Epithelial cell of esophagus (primary cell): ENCODE data around the gene FAM20C.

DNA sequence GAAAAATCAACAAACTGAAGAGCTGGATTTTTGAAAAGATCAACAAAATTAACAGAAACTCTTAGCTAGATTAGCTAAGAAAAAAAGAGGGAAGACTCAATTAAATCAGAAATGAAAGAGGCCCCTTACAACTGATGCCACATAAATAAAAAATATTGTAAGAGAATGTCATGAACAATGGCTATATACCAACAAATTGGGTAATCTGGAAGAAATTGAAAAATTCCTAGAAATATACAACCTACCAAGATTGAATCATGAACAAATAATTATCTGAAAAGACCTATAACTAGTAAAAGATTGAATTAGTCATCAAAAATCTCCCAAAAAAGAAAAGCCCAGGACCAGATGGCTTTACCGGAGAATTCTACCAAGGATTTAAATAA is 92.0 kb upstream of the FAM20C start:
- RRBS, result no CpG with 5 or more reads among the region's 1 CpG

- RRBS, result no CpG with 5 or more reads among the region's 22 CpGs
Observed at GRCh38 chr7:150460-151164, 41.8 kb upstream of the FAM20C start.

GRCh38 chr7:165299-165800 is 27.0 kb upstream of the FAM20C start:
- RRBS, result no CpG with 5 or more reads among the region's 7 CpGs

DNA sequence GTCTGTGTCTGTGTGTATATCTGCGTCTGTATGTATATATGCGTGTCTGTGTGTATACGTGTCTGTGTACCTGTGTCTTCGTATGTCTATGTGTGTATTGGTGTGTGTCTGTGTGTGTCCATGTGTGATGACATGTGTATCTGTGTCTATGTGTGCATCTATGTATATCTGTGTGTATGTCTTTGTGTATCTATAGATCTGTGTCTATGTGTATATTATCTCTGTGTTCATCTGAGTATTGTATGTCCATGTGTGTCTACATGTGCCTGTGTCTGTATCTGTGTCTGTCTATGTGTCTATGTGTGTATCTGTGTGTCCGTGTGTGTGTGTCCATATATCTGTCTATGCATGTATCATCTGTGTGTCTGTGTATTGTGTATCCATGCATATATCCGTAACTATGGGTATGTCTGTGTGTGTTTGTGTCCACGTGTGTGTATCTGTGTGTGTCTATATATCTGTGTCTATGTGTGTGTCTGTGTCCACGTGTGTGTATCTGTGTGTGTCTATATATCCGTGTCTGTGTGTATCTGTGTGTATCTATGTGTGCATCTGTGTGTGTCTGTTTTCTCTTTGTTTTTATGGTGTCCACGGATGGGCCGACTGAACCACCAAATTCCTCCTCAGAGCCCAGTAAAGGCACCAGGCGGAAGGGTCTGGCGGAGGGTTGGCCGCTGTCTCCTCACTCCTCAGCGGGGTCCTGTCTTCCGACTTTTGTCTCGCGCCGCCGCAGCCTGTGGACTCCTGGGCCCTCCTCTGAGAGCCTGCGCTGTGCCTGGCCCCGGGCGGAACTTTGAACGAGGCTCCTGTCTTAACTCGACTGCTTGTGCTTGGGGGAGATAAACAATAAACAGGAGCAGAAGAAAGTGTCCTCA is 2.5 kb upstream of the FAM20C start:
- RRBS, result no CpG with 5 or more reads among the region's 25 CpGs

- RRBS, result 2% methylated on average over 80 of the region's 146 CpGs
Observed at GRCh38 chr7:191796-192905, at the start of gene FAM20C. Gene FAM20C, plus strand, starts transcription at chr7:192571.

DNA sequence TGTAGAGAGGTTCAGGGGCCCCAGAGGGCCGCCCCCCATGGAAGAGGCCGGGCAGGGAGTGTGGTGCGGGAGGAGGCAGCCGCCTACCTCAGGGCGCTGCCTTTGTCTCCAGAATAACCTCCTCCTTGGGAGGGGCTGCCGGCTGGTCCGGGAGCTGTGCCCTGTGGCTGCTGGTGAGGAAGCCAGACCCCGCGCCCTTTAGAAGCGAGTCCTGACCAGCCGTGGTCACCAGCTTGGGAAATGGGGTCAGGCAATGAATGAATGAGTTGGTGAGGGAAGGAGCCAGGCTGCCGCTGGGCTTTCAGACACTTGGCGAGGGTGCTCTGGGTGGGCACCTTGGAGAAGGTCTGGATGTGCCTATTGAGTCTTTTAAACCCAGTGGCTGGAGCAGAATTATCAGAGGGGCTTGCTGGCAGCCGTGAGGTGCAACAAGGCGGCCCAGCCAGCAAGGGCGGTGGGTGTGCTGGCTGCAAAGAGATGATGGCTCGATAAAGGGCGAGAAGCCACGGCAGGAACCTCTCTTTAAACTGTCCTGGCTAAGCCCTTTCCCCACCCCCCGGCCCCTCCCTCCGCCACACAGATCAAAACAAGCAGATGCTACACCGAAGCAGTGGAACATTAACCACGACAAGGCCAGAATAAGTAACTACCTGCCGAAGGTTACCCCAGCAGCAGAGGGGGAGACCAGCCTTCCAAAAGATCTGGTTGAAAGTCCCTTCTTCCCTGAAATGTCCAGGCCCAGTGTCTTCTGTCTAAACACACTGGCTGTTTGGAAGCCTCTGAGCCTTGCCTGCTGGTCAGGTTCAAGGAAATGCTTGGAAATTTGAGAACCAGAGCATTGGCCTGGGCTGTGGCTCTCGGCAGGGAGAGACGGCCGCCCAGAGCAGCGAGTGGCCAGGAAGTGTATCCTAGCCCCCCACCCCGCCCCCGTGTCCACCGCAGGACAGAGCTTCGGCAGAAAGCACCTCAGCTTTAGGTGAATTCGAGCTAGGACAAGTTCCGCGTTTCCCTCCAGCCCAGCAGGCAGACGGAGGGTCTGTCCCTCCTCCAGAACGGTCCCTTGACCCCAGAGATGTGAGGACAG is 1.8 kb downstream of the FAM20C start:
- RRBS, result 1% methylated on average over 4 of the region's 37 CpGs

GRCh38 chr7:195476-196025 is 3.2 kb downstream of the FAM20C start:
- RRBS, result 90% methylated on average over 8 of the region's 35 CpGs

GRCh38 chr7:248135-249206 is 41.5 kb upstream of the FOXL3 start:
- RRBS, result no CpG with 5 or more reads among the region's 43 CpGs

- RRBS, result no CpG with 5 or more reads among the region's 45 CpGs
Observed at GRCh38 chr7:262215-263407, 27.4 kb upstream of the FOXL3 start.

- RRBS, result no CpG with 5 or more reads among the region's 4 CpGs
Observed at GRCh38 chr7:320056-320944, 30.3 kb downstream of the FOXL3 start.

DNA sequence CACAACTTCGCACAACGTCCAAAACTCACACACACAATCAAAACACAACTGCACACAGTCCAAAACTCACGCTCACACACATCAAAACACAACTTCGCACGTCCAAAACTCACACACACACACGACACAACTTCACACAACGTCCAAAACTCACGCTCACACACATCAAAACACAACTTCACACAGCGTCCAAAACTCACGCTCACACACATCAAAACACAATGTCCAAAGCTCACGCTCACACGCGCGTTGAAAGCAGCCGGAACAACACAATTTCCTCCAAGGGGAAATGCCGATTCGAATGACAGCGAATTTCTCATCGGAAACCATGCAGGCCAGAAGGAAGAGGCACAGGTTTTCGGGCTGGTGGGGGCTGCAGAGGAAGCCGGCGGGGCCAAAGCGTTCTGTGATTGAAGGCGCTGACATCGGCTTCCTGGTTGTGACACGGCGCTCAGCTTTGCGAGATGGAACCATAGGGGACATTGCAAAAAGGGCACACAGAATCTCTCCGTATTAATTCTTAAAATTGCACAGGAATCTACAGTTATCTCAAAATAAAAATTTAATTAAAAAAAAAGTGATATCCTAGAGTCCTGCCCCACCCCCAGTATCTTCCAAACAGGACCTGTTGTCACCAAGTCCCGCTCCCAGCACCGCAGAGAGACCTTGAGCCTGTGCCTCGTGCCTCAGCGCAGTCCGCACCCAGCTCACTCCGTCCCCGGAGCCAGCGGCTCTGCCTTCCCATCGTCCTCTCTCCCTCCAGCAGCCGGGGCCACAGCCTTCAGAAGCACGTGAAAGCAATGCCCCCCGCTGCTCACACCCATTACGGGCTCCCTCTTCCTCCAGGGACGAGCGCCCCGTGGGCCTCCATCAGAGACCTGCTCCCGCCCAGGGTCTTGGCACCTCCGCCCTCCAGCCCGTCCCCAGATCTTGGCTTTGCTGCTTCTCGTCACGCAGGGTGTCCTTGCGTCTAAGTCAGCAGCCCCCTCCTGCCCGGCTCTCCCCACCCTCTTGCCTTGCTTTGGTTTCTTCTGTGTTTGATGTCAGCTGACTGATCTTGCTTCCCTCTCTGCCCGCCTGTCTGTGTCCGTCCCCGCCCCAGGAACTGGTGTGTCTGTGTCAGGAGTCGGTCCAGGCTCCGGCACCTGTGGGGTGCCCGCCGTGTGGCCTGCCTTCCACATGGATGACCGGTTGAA is 61.5 kb downstream of the FOXL3 start:
- RRBS, result 87% methylated on average over 8 of the region's 60 CpGs

DNA sequence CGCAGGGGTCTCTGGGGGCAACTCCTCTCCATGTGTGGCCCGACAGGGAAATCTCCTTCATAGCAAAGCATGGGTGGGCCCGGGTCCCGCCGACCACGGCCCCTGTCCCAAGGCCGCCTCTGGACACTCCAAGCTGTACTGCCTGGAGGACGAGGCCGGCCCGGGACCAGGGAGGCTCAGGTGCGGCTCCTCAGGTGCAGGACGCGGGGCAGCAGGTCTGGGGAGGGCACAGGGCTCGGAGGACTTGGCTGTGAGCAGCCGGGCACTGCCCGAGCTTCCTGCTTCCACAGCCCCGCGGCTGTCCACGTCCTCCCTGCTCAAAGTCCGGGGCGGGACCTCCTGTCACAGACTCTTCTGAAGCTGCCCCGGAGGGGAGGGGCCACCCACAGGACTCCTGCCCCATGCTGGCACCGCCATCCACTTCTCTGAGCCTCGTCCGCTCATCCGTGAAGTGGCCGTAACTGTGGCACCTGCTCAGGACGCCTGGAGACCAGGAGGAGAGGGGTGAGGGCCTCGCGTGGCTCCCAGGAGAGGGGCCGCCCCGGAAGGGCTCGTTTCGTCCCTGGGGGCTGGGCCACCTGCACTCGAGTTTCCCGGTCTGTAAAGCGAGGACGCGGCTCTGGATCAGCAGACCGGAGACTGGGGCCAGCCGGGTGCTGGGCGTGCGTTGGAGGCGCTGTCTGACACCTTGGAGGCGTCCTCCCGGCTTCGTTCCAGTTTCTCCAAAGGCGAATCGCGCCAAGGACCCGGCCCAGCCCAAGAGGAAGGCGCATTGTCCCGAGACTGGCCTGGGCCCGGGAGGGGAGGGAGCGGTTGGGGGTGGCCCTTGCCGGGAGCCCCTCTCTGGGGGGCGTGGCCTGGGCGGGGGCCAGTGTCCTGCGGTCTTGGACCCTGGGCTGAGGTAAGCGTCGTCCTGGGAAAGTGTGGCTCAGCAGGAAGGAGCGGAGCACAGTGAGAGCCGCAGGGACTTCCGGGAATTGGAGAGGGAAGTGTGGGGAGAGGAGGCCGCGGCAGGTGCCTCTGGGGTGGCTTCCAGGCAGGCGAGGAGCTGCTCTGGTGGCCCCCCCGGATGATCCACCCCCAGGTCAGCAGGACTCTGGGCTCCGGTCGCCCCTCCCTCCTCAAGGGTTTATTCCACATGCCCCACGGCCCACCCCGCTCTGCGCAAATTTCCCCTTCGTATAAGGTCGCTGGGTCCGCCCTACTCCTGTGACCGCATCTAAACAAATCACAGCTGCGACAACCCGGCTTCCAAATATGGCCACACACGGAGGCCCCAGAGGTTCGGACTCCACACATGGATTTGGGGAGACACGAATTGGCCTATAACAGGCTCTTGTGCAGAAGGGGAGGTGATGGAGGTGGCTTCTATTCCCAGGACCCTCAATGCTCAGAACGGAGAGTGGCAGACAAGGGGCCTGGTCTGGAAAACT is 89.6 kb downstream of the FOXL3 start:
- RRBS, result 50% methylated on average over 32 of the region's 83 CpGs

- RRBS, result no CpG with 5 or more reads among the region's 24 CpGs
Observed at GRCh38 chr7:435107-435579, 84.5 kb downstream of the PDGFA start.

GRCh38 chr7:522224-522696 is 2.6 kb upstream of the PDGFA start:
- RRBS, result no CpG with 5 or more reads among the region's 49 CpGs

DNA sequence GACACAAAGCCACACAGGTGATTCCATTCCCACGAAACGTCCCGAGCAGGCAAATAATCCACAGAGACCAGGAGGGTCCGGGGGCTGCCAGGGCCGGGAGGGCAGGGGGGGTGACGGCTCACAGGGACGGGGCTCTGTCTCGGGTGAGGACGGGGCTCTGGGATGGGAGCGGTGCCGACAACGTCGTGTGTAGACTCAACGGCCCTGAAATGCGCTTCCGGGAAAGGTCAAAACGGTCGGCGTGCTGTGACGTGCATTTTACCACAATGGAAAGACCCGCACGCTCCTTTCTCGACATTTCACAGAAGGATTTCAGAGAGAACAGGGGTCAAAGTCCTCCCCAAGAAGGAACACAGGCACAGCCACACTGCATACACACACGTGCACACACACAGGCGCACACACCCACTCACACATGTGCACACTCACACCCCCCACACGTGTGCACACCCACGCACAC is 63.3 kb upstream of the PDGFA start:
- RRBS, result no CpG with 5 or more reads among the region's 27 CpGs

DNA sequence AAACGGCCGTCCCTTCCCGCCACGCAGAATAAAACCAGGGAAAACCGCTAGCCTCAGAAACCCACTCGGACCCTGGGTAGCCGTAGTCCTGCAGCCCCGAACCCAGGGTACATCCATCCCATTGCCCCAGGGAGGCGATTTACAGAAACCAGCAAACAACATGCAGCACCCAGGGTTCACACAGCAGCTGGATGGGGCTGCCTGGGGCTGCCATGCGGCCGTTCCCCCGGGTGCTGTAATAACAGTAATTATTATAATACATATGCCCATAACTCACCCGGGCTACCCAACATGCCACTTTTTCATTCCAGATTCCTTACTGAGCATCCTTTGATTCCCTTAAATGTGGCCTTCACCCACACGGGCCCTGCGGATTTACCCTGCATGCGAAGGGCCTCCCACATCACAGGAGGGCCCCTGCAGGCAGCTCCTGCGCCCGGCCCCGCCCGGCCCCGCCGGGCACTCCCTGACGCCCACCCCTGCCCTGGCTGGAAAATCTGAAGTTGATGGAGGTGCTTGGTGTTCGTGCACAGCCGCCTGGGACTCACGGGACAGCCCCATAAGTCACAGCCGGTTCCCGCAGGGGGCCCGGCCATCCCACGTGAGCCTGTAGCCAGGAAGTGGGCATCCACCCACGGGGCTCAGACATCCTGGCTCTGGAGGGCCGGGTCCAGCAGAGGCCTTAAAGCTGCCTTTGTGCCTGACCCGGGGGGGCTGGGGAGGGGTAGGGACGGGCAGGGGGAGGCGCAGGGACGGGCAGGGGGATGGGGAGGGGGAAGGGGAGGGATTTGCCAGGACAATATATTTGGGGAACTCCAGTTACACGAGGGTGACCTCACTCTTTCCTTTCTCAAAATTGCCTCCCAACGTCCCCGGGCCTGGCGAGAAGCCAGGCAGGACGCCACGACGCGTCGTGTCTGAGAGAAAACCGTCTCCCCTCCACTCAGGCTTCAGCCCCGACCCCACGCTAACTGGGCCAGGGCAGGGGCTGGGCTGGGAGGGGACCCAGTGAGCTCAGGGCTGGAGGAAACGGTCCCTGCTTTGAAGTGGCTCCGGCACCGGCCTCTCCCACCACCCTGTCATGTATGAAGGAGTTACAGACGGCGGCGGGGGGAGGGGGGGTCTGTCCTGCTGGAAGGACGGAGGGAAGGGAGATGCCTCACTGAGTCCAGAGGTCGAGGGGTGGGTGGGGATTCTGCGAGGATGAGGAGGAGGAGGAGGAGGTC is 81.9 kb upstream of the PDGFA start:
- RRBS, result 16% methylated on average over 6 of the region's 57 CpGs

DNA sequence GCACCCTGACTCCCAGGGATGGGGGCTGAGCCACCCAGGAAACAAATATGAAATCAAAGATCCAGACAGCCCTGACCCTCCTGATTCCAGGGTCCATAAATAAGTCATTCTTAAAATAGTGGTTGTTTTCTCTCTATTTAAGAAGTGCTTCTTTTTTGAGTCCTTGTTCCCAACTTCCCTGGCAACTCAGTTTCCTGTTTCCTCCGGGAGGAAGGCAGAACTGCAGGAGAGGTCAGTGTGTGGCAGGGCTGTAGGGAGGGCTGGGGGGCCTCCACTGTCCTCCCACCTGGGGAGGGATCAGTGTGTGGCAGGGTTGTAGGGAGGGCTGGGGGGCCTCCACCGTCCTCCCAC is 88.7 kb upstream of the PDGFA start:
- RRBS, result no CpG with 5 or more reads among the region's 2 CpGs

- RRBS, result 66% methylated on average over 6 of the region's 23 CpGs
Observed at GRCh38 chr7:835877-836692, 3.8 kb downstream of the SUN1 start.

- RRBS, result no CpG with 5 or more reads among the region's 16 CpGs
Observed at GRCh38 chr7:856211-856743, 20.1 kb upstream of the GET4 start.

- RRBS, result 63% methylated on average over 5 of the region's 26 CpGs
Observed at GRCh38 chr7:926336-926844, 28.1 kb downstream of the ADAP1 start.